Measurements from ENCODE around the genes TAMM41 and MKRN2OS.

DNA sequence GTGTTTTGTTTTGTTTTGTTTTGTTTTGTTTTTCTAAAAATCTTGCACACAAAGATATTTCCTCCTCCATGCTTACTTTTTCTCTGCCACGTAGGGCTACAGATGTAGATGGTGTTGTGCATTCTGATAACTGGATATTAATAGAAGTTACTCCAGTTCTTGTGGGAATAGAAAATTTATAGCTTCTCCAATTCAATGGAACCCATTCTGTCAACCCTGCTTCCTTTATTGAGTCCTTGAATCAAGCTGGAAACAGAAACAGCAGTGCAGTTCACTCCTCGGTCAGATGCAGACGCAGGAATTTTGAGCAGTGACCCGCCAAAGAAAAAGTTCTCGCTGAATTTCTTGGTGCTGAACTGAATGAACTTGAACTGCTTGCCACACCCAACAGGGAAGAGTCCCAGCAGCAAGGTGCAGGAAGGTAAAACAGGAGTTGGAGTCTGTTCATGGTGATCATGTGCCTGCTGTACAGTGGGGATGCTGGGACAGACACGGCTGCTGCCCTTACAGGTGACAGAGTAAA is 10.3 kb downstream of the HRH1 start:
- PRO-cap: no peak
- RAMPAGE, long total RNA: no peak

- PRO-cap: no peak
- RAMPAGE, long total RNA: no peak
These were observed 24.9 kb upstream of the ATG7 start for GRCh38 chr3:11247219-11247765.

GRCh38 chr3:11273198-11273607 is 1.0 kb downstream of the ATG7 start:
- PRO-cap: no peak
- RAMPAGE, long total RNA: no peak

GRCh38 chr3:11288581-11289021 is 16.4 kb downstream of the ATG7 start:
- PRO-cap: no peak
- RAMPAGE, long total RNA: no peak

GRCh38 chr3:11601338-11602424 is 42.0 kb downstream of the VGLL4 start:
- PRO-cap: no peak
- RAMPAGE, long total RNA: no peak

- PRO-cap: no peak
- RAMPAGE, long total RNA: no peak
These were observed 75.6 kb upstream of the VGLL4 start for GRCh38 chr3:11718932-11720071.

- PRO-cap: no peak
- RAMPAGE, long total RNA: no peak
These were observed 51.0 kb downstream of the TAMM41 start for GRCh38 chr3:11795604-11796126.

GRCh38 chr3:11846011-11847313 is at the start of gene TAMM41:
Gene TAMM41, minus strand, starts transcription at chr3:11846885.
- PRO-cap: no peak
- RAMPAGE, long total RNA: no peak

- PRO-cap: no peak
- RAMPAGE, long total RNA: no peak
These were observed 15.8 kb downstream of the TIMP4 start for GRCh38 chr3:12142907-12143289.

GRCh38 chr3:12430519-12431108 is 53.7 kb upstream of the TSEN2 start:
- PRO-cap: no peak
- RAMPAGE, long total RNA: no peak

DNA sequence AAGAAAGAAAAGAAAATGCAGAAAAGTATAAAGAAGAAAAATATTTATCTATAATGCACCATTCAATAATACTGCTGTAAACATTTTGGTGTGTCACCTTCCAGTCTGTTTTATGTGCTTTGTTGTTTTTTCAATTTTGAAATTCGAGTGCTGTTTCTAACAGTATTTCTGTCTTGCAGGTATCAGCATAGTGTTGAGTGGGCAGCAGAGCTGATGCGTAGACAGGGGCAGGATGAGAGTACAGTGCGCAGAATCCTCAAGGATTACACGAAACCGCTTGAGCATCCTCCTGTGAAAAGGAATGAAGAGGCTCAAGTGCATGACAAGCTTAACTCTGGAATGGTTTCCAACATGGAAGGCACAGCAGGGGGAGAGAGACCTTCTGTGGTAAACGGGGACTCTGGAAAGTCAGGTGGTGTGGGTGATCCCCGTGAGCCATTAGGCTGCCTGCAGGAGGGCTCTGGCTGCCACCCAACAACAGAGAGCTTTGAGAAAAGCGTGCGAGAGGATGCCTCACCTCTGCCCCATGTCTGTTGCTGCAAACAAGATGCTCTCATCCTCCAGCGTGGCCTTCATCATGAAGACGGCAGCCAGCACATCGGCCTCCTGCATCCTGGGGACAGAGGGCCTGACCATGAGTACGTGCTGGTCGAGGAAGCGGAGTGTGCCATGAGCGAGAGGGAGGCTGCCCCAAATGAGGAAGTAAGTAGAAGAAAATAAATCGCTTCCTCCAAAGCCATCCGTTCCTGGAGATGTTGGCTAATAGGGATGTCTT is 19.0 kb downstream of the TSEN2 start:
- PRO-cap: no peak
- RAMPAGE, long total RNA: no peak

- PRO-cap: no peak
- RAMPAGE, long total RNA: no peak
These were observed at the start of gene MKRN2OS for GRCh38 chr3:12544988-12546096. Gene MKRN2OS, minus strand, starts transcription at chr3:12545499.

DNA sequence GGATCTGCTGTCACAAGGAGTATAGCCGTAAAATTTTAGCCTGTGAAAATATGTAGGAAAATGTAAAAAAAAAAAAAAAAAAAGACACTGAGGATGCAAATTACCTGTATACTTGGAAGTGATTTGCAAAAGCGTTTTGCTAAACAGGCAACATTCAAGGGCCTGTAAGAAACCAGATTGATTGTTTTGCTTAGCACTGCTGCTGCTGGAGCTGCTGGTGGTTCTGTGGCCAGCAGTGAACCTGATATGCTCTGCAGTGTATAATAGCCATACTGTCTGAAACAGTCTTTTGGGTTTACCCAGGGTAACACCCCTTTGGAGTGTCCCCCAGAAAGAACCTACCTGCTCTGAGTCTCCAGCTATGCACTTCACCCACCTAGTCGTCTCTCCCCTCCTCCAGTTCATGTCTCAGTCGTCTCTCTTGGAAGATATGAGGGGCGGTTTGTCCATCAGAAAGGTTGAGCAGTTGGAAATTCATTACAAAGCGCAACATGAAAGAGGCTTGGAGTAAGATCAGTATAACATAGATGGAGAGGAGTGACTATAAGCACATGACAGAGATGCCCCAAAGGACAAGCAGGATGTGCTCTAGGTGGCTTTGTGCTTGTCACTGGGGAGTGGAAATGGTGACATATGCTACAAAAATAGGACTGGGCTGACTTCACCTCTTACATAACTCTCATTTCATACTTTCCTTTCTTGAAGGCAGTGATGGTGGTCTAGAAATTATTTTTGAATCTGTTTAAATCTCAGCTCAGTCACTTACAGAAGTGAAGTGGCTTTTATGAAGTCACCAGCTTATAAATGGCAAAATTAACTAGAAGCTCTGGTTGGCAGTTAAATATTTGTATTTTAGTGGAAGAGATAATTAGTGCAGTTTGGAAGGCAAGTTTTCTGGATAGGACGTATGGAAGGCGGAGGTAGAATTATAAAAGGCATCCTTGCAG is 3.8 kb downstream of the MKRN2 start:
- PRO-cap: no peak
- RAMPAGE, long total RNA: no peak

DNA sequence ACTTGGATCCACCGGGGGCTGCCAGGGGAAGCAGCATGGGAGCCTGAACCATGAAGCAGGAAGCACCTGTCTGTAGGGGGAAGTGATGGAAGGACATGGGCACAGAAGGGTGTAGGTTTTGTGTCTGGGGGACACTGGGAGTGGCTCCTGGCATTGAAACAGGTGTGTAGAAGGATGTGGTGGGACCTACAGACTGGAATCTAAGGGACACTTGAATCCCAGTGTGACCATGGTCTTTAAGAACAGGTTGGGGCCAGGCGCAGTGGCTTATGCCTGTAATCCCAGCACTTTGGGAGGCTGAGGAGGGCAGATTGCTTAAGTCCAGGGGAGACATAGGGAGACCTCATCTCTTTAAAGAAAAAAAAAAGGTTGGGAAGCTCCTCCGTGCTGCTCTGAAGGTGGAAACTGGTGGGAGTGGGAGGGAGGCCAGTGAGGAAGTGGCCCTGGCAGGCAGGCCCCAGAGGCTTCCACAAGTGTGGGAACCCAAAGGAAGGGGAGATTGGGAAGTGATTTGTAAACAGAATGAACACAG is 22.7 kb downstream of the MKRN2 start:
- PRO-cap: no peak
- RAMPAGE, long total RNA: no peak

DNA sequence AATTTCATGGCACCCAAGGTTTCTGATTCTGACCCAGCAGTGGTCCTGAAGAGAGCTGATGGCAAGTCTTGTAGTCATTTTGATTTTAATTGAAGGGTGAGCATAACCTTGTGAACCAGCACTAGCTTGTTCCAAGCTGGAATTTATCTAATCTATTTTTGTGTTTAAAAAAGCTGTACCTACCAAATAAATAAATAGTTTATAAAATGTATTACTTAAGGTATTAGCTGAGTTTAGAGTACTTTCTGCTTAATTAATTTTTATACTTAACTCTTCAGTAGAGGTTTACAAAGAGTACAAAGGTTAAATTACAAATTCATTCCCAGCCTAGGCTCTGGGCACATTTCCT is 26.2 kb downstream of the MKRN2 start:
- PRO-cap: no peak
- RAMPAGE, long total RNA: no peak

GRCh38 chr3:12729228-12729747 is 29.8 kb downstream of the TMEM40 start:
- PRO-cap: no peak
- RAMPAGE, long total RNA: no peak

DNA sequence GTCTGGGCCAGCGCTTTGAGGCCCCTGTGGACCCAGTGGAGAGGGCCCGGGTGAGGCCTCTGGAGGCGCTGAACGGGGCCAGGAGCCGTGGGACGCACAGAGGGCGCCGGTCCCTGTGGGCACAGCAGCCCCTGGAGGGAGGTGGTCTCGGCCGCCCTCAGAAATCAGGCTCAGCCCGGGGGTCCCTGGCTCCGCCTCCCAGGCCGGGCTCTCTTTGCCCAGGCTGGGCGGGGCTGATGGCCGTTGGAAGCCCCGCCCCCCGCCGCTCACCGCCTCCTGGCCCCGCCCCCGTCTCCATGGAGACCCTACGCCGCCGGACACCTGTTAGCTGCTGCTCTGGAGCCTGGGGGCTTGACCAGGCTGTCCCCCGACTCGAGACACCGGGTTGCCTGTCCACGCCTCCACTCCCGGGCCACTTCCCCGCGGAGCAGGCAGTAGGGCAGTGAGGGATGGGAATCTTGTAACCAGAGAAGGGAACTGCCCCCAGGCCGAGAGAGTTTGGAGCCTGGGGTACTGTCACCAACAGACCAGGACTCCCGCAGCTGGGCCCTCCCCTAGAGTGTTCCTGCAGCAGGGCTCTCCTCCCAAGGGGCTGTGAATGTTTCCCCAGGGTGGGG is 27.7 kb upstream of the RPL32 start:
- PRO-cap: no peak
- RAMPAGE, long total RNA: no peak

DNA sequence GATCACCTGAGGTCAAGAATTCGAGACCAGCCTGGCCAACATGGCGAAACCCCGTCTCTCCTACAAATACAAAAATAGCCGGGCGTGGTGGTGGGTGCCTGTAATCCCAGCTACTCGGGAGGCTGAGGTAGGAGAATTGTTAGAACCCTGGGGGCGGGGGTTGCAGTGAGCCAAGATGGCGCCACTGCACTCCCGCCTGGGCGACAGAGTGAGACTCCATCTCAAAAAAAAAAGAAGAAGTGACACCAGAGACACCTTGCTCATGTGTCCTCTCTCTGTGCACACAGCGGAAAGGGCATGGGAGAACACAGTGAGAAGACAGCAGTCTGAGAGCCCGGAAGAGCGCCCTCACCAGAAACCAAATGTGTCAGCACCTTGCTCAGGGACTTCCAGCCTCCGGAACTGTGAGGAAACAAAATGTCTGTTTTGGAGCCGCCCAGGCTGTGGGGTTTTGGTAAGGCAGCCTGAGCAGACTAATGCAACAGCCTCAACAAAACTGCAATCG is 40.5 kb upstream of the RPL32 start:
- PRO-cap: no peak
- RAMPAGE, long total RNA: no peak

- PRO-cap: no peak
- RAMPAGE, long total RNA: no peak
These were observed 53.9 kb upstream of the RPL32 start for GRCh38 chr3:12895122-12895797.

DNA sequence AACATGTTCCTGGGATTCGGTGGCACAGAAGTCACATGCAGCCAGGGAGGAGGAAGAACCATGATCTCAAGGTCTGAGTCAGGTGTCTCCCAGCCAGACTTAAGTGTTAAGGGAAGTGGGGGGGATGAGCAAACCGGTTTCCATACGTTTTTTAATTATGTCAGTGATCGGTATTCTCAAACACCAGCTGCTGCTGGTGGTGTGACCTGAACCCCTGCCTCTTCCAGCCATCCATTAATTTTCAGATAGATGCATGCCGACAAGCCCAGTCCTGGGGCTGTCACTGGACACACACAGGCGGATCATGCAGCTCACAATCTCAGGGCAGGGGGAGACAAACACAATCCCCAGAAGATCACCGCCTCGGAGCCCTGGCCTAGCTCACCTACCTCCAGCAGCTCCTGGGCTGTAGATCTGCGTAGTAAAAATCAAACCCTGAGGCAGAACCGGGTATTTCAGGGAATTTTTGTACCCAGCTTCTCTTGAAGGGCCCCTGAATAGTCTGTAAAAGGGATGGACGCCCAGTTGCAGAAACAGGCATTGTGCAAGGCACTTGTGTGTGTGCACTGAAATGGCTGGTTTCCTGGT is 54.7 kb upstream of the RPL32 start:
- PRO-cap: no peak
- RAMPAGE, long total RNA: no peak

All from spinal cord (tissue), 3 donors.